T47D (cell line): ENCODE results near the gene CNOT2.

GRCh38 chr12:68420552-68421086, 88.5 kb upstream of the MDM1 start:
- RRBS = no CpG with 5 or more reads among the region's 9 CpGs

DNA sequence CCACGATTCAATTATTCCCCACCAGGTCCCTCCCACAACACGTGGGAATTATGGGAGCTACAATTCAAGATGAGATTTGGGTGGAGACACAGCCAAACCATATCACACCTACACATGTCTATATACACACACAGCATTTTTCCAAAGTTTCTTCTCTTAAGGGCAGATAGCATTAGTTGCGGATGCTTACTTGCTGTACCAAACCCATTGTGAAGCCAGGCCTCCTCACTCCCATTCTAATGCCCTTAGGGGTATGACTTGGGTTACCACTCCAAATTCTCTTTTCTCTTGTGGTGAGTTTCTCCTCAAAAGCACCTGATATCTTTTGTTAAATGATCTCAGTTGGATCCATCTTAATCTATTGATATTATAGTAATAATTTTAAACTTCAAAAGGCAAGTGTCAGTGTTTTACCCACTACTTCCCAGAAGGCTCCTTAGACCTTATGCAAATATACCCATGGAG, 104.0 kb upstream of the RAP1B start:
- RRBS = no CpG with 5 or more reads among the region's 3 CpGs

DNA sequence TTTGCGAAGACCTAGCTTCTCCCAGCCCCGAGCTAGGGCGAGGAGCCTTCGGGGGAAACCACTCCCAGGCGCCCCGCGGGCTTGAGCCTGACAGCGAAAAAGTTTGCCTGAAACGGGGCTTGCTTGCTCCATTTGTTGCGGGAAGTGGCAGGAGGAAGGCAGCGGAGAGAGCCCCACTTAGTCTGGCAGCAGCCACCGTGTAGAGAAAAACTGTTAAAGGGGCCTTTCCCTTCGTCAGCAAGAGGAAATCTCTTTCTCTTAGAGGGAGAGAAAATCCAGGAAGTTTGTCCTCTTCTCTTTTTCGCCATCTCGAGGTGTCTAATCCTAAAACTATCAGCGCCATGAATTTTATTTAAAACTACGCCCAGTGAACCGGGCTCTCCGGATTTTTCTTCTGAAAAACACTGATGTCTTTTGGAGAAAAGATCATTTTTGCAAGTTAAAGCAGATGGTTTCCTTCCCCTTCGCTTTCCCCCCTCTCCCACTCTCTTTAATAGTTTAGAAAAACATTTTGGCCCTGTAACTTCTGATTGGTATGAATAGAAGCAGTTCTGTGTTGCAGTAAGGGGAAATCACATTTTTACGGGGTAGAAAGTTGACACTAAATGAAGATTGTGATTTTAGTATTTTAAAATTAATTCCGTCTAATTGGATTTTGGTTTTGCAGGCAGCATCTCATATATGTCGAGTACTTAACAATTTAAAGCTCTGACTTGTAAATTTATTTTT, 985 bp downstream of the RAP1B start:
- RRBS = no CpG with 5 or more reads among the region's 23 CpGs

DNA sequence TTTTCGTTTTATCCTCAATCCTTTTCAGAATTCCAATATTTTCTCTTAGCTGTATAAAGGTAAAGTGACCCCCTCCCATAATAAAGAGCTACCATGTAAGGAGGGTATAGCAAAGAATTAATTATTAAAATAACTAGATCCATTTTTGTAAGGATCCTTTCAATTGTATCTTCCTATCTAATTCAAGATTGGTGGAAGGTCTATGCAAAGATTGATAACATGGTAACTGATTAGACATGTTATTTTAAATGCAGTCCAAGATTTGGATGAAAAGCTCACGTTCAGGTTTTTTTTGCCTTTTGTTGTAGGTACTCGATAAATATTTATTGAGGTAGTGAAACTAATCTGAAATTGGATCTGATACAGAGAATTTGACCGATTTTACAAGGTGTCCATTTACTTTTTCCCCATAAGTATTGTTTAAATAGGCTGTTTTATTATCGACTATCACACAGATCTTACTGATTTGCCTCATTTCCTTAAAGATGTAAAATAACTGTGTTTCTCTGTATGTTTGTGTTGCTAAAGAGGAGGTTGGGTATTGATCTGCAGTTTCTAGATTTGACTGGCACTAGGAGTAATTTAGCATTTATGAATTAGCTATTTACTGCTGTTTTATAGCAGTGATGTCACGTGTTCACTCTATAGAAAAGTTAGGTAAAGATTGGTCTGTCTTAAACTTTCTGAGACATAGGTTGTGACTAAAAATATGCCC, 3.3 kb downstream of the RAP1B start:
- RRBS = no CpG with 5 or more reads among the region's 6 CpGs

GRCh38 chr12:68625845-68626111, 15.1 kb downstream of the RAP1B start:
- RRBS = no CpG with 5 or more reads among the region's 5 CpGs

- RRBS = no CpG with 5 or more reads among the region's 2 CpGs
These were observed 21.6 kb upstream of the NUP107 start for GRCh38 chr12:68665102-68665739.

DNA sequence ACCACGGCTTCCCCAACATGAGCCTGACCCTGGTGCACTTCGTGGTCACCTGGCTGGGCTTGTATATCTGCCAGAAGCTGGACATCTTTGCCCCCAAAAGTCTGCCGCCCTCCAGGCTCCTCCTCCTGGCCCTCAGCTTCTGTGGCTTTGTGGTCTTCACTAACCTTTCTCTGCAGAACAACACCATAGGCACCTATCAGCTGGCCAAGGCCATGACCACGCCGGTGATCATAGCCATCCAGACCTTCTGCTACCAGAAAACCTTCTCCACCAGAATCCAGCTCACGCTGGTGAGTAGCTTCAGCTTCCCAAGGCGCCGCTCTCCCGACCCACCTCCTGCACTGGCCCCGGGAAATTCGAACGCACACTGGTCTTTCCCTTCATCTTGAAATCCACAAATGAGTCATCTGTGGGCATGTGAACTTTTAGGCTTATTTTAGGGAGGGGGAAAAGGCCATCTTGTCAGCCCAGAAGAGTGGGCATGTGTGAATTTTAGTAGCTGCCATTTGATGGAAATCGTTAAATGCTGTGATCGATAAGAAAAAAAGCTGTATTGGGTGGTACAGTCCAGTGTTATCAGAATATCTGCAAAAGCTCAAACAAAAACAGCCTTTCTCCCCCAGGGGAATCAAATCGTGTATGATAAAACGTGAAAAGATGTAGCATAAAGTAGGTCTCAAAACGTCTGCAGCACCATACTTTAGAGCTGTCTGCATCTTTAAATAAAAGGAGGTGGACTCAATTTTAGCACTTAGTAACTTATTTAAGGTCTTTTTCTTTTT, 705 bp downstream of the SLC35E3 start:
- RRBS = 2% methylated on average over 5 of the region's 17 CpGs

GRCh38 chr12:68890580-68891360, 42.2 kb downstream of the CPM start:
- RRBS = no CpG with 5 or more reads among the region's 9 CpGs

GRCh38 chr12:68932115-68932491, 868 bp downstream of the CPM start:
- RRBS = no CpG with 5 or more reads among the region's 3 CpGs

- RRBS = no CpG with 5 or more reads among the region's 7 CpGs
These were observed 18.7 kb upstream of the CPM start for GRCh38 chr12:68951550-68952290.

- RRBS = no CpG with 5 or more reads among the region's 1 CpG
These were observed 43.5 kb upstream of the CPM start for GRCh38 chr12:68976498-68976915.

GRCh38 chr12:68977234-68977722, 44.3 kb upstream of the CPM start:
- RRBS = no CpG with 5 or more reads among the region's 3 CpGs

DNA sequence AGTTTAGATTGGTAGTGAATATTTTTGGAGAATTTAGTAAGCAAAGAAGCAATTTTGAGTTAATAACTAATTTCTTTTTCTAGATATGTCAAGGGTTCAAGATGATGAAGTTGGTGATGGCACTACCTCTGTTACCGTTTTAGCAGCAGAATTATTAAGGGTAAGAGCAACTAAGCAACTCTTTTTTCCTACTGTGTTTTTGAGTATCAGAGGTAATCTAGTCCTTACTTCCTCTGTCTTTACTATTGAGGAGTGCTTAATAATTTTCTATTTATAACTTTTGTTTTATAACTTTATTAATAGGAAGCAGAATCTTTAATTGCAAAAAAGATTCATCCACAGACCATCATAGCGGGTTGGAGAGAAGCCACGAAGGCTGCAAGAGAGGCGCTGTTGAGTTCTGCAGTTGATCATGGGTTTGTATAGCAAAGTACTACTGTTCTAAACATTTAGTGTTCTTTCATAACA, 2.6 kb downstream of the CCT2 start:
- RRBS = no CpG with 5 or more reads among the region's 4 CpGs

- RRBS = no CpG with 5 or more reads among the region's 15 CpGs
These were observed 3.9 kb downstream of the CCT2 start for GRCh38 chr12:69588750-69589956.

- RRBS = no CpG with 5 or more reads among the region's 5 CpGs
These were observed 108.0 kb downstream of the MYRFL start for GRCh38 chr12:69932938-69933589.

- RRBS = 3% methylated on average over 4 of the region's 8 CpGs
These were observed 111.1 kb downstream of the MYRFL start for GRCh38 chr12:69936034-69936640.

GRCh38 chr12:69966379-69966820, 141.4 kb downstream of the MYRFL start:
- RRBS = no CpG with 5 or more reads among the region's 1 CpG

DNA sequence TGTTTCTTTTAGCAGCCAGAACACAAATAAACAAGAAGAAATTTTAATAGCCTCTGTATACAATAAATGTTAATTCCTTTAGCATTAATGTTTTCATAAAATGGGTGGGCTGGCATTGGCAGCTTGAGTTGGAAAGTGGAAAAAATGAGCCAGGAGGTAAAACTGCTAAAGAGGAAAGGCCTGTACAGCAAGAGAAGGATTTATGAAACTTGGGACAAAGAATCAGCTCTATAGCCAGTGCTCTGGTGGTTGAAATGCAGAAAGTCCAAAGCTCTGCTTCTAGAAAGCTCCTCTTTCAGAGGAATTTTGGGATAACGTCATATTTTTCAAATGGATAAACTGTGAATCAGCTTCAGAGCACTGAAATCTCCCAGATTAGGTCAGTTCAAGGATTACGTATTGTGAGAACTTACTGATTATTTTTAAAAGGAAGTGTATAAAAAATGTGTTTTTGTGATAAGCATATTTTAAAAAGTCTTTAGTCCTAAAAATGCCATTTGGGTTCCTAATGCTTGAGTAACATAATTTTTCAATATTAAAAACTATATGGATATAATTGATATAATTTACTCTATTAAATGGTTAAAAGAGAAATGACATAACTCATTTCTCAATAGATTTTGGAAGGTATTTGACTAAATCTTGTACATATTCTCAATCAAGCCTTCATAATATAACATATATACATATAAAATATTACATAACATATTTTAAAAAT, 203.0 kb upstream of the CNOT2 start:
- RRBS = no CpG with 5 or more reads among the region's 2 CpGs

DNA sequence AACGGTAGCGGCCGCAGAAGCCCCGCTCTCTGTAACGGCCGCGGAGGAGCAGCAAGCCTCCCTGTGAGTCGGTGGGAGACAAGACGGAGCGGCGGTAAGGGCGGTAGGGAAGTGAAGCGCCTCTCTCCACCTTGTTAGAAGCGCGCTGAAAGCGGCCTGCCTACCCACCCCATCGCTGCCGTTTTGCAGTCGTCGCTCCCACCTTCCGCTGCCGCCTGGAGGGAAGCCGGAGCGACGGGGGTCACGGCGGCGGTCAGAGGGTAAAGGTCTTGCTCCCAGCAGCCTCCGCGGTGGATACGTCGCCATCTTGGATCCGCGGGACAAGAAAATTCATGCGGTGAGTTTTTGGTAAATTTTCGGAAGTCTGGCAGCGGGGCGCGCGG, at the start of gene CNOT2:
Gene CNOT2, plus strand, starts transcription at position 290 of the 383 bp plus-strand sequence.
- RRBS = no CpG with 5 or more reads among the region's 40 CpGs

DNA sequence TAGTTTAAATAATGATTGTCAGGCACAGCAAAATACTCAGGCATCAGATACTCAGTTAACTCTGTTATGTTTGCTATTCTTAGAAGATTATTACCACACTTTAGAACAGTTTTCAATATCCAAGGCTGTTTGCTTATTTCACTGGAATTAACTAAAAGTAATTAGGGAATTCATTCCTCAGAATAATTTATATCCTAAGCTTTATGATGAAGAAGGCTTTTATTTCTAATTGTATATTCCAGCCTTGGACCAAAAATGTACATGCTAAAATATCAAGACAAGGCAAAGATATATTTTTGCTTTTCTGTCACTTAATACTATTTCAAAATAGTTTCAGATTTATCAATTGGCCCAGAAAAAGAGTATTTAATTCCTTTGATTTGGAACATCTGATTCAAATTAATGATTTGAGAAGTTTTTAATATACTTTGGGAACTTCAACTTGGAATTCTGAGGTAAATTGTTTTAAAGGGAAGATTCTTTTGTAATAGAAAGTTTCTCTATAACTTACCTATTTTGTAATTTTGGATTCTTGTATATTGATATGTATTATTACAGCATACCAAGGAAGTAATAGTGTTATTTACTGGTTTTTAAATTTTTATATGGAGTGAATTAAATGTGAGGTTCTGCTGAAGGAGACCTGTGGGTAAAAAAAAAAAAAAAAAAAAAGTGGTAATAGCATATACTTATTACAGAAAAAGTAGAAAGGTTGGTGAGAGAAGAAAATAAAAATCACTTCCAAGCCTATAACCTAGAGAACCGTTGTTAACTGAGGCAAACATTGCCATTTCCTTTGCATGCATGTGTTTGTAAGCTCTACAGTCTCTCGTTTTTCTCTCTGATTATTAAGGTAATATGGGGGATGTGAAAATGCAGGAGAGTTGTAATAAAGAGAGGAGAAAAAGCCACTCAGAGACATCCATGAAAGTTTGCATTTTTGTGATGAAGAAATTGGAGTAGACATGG, 13.0 kb downstream of the CNOT2 start:
- RRBS = no CpG with 5 or more reads among the region's 2 CpGs